A549 (cell line): ENCODE measurements around a stretch of chr13.

DNA sequence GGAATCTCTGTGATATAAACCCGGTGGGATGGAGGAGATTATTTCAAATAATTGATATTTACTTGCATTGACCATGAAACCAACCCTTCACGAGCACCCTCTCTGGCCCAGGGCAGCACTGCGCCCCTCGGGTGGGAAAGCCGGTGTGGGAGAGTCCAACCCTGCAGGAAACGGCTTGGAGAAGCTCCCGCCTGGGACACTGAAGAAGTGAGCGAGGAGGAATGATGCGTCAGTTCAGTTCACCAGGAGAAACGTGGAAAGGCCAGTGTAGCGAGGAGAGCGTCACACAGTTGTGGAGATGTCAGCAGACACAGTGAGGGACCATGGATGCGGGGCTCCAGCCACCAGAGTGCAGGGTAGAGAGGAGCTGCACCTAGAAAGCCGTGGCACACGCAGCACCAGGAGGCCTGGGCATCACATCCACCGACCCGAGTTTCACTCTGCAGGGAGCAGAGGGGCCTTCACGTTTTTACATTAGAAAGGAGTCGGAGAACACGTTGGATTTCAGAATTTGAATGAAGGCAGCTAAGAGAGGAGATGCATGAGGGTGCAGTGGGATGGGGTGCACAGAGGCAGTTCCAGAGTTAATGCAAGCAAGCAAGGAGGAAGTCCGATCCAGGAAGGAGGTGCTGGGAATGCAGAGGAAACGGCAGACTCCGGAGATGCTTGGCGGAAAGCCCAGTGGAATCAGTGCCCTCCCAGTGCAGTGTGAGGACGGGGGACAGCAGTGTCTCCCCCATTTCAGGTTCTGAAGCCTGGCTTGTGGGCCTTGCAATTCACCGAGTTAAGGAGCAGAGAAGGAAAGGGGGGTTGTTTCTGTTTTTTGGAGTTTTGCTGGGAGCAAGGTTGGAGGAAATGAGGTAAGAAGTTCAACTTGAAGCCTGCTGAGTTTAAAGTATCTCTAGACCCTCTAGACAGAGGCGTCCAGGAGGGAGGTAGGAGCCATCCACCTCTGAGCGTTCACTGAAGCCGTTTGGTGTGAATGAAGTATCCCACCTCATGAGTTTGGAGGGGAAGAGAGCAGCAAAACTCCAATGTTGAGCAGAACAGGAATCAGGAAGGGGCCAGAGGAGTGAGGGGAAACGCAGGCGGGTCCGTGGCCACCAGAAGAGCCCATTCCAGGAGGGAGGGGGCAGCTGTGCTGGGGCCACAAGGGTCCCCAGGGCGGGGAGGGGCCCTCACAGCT, 100.4 kb downstream of the COL4A2 start:
- PRO-cap = no peak
CAGE:
- cytosol, long polyA plus RNA = no peak
- long polyA plus RNA = no peak
- nucleus, long polyA plus RNA = no peak

DNA sequence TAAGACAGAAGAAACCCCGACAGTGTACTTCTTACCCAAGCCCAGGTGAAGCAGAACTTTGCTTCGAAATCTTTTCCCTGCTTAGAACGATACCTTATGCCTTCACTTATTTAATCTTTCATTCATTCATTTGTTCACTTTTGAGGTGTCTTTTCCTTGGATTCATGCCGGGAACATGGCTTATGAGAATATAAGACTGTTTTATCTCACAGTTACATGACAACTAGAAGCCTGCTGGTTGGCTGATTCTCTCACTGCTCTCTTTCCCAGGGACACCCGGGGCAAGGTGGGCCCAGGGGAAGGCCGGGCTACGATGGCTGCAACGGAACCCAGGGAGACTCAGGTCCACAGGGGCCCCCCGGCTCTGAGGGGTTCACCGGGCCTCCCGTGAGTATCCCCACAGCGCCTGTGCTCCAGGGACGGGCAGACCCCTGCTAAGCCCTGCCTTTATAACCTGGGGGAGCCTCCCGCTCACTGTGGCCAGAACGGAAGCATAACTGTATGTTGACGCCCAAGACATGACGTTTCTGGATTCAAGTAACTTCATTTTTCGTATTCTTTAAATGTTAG, 121.2 kb downstream of the COL4A2 start:
- PRO-cap = no peak
CAGE:
- cytosol, long polyA plus RNA = no peak
- long polyA plus RNA = no peak
- nucleus, long polyA plus RNA = no peak

DNA sequence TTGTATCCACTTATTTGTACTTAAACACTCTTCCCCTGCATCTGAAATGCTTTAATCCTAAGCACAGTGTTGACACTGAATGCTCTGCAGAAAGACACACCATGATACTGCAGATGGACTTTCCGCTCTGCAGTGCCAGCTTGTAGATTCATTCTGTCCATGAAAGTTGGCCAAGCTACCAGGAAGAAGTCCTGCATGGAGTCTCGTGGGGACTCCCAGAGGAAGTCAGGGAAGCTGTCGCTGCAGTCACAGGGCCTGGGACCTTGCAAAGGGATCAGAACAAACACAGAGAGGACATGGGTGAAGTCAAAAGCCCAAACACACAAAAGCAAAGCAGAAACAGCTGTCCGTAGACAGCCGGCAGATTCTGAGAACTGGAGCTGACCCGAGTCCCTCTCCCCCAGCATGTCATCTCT, 124.7 kb downstream of the COL4A2 start:
- PRO-cap = no peak
CAGE:
- cytosol, long polyA plus RNA = no peak
- long polyA plus RNA = no peak
- nucleus, long polyA plus RNA = no peak

- PRO-cap = no peak
CAGE:
- cytosol, long polyA plus RNA = no peak
- long polyA plus RNA = no peak
- nucleus, long polyA plus RNA = no peak
Observed at GRCh38 chr13:110441210-110441619, 120.3 kb downstream of the RAB20 start.

DNA sequence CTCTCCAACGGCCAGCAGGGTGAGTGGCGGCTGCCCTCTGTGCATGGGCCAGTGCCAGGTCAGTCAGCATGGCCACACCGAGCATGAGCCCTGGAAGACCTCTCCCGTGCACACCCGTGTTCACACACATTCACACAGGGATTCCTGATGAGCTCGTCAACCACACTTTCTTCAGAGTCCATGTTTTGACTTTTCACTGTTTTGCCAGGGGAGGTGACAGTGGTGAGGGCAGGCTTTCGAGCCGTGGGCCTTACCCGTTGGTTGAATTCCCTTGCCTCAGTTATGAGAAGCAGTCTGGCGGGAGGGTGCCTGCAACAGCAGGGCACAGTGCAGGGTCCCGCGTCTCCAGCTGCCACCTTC, 20.2 kb downstream of the NAXD start:
- PRO-cap = no peak
CAGE:
- cytosol, long polyA plus RNA = no peak
- long polyA plus RNA = no peak
- nucleus, long polyA plus RNA = no peak

DNA sequence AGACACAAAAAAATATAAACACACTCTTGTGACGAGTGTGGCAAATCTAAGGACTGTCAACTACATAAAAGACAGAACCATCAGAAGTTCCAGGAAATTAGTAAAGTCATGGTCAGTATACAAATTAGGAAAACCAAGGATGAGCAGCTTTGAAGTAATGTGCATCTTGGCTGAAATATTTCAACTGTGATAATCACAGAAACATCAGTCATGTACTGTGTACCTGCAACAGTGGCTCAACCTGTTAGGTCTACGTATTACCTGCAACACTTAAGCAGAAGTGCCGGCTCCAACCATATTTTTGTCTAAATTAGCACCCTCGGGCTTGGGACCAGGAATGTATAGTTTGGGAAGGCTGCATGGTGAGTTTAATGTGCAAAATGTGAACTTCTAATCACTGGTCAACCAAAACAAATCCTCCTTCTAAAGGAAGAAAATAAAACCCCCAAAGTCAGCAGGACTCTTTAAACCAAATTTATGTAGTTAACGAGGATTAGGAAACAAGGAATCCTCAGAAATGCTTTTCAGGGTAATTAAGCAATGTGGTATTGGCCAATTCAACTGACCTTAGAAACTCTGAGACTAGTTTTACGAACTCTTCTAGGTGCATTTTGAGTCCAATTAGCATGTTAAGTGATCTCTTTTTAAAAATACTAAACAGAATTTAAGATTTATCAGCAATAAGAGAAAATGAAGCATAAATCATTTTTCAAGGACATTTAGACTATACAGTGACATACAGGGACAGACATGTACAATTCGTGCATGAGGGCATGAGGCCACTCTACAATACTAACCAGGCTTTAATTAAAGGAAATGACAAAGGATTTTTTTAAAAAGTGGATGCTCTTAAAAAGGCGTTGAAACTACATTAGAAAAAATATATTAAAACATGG, 24.2 kb downstream of the ANKRD10 start:
- PRO-cap = no peak
CAGE:
- cytosol, long polyA plus RNA = no peak
- long polyA plus RNA = no peak
- nucleus, long polyA plus RNA = no peak

DNA sequence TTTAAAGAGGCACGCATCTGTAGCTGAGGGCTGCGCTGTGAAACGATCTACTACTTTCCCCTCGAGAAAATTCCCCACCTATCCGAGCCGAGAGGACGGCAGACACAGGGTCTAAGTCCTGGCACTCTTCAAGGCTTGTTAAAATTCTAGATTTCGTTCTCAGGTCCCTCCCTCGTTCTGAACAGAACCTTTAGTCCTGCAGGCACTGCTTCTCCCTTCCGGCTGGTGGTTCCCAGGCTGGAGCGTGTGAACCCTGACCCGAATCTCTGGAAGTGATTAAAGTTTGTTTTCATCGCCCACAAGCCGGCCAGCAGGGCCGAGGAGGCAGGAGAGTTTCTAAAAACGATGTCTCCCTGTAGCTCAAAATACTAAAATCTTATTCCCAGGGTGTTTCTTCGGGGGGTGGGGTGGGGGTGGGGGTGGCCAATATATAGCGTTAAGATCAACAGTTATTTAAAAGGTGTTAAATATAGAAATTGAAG, 1.1 kb downstream of the ARHGEF7 start:
- PRO-cap = no peak
CAGE:
- cytosol, long polyA plus RNA = no peak
- long polyA plus RNA = no peak
- nucleus, long polyA plus RNA = no peak

- PRO-cap = no peak
CAGE:
- cytosol, long polyA plus RNA = no peak
- long polyA plus RNA = no peak
- nucleus, long polyA plus RNA = no peak
Observed at GRCh38 chr13:111168028-111168693, 53.1 kb downstream of the ARHGEF7 start.

DNA sequence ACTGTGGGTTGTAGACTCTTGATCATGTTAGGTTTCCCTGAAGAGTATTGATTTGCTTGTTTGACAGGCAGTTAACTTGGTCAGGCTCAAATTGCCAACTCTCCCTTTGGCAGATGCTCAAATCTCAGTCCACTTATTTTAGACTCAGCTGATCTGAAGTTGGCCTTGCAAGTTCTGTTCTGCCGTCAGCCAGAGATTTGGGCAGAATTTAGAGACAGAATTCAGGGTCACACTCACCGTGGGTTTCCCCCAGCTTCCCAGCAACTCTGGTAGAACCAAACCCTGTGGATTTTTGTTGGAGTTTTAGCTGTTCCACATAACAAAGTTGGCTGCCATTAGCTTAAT, 71.6 kb upstream of the TEX29 start:
- PRO-cap = no peak
CAGE:
- cytosol, long polyA plus RNA = no peak
- long polyA plus RNA = no peak
- nucleus, long polyA plus RNA = no peak

- PRO-cap = no peak
CAGE:
- cytosol, long polyA plus RNA = no peak
- long polyA plus RNA = no peak
- nucleus, long polyA plus RNA = no peak
Observed at GRCh38 chr13:111893976-111894536, 172.9 kb upstream of the SOX1 start.

DNA sequence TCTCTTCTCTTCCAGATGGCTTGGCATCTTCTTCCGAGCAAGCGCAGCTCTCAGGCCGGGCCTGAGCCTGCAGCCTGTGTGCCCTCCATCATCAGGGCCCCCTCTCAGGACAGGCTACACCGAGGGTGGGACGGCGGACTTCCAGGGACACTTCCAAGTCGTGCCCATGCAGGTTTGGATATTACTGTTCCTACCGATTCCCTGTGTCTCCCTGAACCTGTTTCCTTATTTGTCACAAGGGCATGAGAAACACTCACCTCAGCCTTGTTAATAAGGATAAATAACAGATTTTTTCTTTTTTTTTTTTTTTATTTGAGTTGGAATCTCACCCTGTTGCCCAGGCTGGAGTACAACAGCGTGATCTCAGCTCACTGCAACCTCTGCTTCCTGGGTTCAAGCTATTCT, 28.5 kb downstream of the SOX1 start:
- PRO-cap = no peak
CAGE:
- cytosol, long polyA plus RNA = no peak
- long polyA plus RNA = no peak
- nucleus, long polyA plus RNA = no peak

GRCh38 chr13:112212951-112214018, 146.3 kb downstream of the SOX1 start:
- PRO-cap = no peak
CAGE:
- cytosol, long polyA plus RNA = no peak
- long polyA plus RNA = no peak
- nucleus, long polyA plus RNA = no peak

DNA sequence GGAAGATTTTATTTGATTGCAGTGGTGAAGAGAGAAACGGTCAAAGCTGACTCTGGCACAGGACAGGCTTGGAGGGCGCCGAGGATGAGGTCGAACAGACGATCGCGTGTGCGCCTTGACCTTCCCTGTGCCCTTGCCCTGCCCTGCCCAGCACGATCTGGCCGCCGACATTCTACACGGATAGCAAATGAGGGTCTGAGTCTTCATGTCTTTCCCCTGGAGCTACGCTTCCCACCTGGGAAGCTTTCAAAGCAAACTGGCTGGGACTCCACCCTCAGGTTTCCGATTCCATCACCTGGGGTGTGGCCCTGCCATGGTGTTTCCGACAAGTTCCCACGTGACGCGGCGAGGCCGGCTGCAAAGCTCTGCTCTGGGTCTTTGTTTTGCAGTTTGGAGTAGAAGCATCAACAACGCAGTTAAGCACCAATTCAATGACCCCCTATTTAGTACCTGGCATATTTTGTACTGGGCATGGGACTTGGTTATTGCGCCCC, 50.4 kb upstream of the TUBGCP3 start:
- PRO-cap = no peak
CAGE:
- cytosol, long polyA plus RNA = no peak
- long polyA plus RNA = no peak
- nucleus, long polyA plus RNA = no peak

DNA sequence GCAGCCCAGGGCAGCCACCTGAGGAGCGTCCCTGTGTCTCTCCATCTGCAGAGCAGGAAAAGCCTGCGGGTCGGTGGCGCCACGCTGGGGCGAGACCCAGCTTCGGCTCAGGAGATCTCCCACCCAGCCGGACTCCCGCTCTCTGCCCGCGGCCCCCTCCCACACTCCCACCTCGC, 476 bp upstream of the ATP11A start:
- PRO-cap = no peak
CAGE:
- cytosol, long polyA plus RNA = no peak
- long polyA plus RNA = no peak
- nucleus, long polyA plus RNA = no peak

- PRO-cap = no peak
CAGE:
- cytosol, long polyA plus RNA = no peak
- long polyA plus RNA = no peak
- nucleus, long polyA plus RNA = no peak
Observed at GRCh38 chr13:112720876-112721855, 31.3 kb downstream of the ATP11A start.

- PRO-cap = no peak
CAGE:
- cytosol, long polyA plus RNA = no peak
- long polyA plus RNA = no peak
- nucleus, long polyA plus RNA = no peak
Observed at GRCh38 chr13:112728323-112728855, 38.6 kb downstream of the ATP11A start.

GRCh38 chr13:112782696-112783472, 93.0 kb downstream of the ATP11A start:
- PRO-cap = no peak
CAGE:
- cytosol, long polyA plus RNA = no peak
- long polyA plus RNA = no peak
- nucleus, long polyA plus RNA = no peak

- PRO-cap = no peak
CAGE:
- cytosol, long polyA plus RNA = no peak
- long polyA plus RNA = no peak
- nucleus, long polyA plus RNA = no peak
Observed at GRCh38 chr13:112783473-112784045, 93.7 kb downstream of the ATP11A start.

DNA sequence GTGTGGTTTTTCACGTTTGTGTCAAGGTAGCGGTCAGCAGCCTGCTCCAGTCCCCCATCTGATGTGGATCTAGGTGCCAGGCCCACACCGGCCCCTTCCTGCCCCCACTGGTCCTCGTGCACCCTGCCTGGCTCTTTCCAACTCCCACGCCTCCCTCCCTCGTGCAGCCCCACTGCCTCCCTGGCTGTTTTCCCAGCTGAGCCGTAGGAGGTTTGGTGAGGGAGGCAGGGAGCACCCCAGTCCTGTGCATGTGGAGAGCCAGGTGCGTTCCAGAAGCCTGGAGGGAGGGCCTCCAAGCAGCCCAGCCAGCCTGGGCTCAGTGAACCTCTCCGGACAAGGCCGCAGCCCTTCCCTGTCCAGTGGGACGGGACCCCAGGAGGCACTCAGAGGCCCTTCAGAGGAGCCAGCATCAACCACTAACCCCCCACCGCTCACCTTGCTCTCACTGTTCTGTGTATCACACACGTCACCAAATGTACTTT, 122.4 kb downstream of the ATP11A start:
- PRO-cap = no peak
CAGE:
- cytosol, long polyA plus RNA = no peak
- long polyA plus RNA = no peak
- nucleus, long polyA plus RNA = no peak

DNA sequence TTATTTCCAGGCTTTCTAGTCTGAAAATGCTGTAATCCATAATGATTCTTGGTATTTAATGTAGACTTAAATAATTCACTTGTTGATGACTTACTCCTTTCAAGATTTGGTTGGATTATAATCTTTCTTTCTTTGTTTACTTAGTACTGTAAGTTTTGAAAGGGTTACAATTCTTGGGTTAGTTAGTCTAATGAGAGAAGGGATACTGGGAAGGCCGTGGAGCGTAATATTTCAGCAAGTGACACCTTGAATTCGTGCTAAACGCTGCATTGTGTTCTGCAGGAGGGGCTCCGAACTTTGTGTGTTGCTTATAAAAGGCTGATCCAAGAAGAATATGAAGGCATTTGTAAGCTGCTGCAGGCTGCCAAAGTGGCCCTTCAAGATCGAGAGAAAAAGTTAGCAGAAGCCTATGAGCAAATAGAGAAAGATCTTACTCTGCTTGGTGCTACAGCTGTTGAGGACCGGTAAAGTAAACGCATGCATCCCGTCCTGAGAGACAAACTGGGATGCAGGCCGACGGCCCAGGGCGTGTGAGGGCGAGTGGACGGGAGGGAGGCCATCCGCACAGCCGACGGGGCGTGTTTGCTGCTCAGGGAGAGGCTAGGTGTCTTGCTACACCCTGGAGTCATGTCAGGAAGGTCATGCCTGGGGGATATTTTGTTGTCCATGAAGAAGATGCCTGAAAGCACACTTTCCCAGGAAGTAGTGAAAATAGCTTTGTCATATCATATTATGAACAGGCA, 118.1 kb upstream of the MCF2L start:
- PRO-cap = no peak
CAGE:
- cytosol, long polyA plus RNA = no peak
- long polyA plus RNA = no peak
- nucleus, long polyA plus RNA = no peak